Rectum (tissue), 1 donor: ENCODE measurements around the genes TREML2 and NCR2.

- PRO-cap: no peak
These were observed 31.1 kb downstream of the DAAM2 start for GRCh38 chr6:39823108-39823919.

DNA sequence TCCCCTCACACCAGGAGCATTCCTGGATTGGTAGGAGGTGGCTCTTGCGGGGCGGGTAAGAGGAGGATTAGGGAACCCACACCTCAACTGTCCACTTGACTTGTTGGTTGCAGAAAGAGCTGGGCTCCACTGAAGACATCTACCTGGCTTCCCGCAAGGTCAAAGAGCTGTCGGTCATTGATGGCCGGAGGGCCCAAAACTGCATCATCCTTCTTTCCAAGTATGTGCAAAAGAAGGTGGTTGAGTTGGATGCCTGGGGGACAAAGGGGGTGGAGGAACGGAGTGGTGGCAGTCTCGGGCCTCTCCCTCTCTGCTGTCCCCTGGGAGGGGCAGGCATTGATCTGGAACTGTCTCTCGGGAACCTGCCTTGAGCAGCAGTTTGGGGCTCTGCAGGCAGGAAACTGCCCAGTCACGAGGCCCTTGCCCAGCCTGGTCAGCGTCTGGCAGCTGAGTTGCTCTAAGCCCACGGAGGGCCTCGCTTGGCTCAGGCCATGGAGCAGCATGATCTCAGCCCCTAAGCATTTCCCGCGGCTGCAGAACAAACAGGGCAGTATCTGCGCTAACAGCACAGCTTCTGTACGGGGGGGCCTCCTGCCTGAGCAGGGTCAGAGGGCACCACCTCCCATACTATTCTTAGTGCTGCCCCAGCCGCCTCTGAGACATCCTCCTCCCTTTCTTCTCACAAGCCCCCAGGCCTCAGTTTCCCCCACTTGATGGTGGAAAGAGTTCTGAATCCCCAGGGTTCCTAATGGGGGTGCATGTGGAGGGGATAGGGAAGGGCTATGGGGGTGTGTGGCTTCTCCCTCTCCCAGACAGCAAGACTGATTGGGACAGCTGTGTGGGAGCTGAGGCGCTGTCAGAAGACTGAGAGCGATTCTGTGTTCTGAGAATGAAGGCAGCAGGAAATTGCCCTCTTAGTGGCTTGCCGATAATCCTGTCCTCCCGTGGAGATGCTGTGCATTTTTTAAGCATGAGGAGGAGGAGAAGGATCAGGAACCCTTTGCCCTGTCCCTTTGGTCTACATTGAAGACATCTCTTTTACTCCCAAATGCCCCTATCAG is 46.6 kb downstream of the MOCS1 start:
- PRO-cap: no peak

GRCh38 chr6:39901093-39901467 is 33.2 kb downstream of the MOCS1 start:
- PRO-cap: no peak

- PRO-cap: no peak
These were observed 13.9 kb upstream of the MOCS1 start for GRCh38 chr6:39948055-39948633.

DNA sequence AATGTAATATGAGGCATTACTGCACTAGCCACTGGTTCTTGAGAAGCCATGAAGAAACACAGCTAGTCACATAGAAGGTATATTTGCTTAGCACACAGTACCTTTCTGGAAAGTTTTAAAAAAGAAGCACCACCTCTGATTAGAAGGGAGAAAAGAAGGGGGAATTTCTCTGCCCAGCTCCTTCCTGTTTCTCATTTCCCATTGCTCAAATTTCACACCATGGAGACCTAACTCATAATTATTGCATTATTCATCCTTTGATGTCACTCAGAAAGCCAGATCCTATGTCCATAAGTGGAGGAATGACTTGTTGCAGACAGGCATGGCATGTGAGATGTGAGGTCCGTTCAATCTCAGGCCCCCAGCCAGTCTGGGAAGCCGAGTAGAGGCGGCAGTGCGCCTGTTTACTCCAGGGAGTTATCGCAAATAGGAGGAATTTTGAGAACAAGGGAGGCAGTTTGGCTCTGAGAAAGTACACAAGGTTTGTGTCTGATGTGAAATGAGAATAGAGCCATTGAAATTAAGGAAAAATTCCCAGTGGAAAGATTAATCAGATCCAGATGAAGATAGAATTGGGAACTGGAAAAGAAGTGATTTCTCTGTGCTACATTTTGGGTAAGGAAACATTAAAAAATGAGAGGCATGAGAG is 26.9 kb upstream of the MOCS1 start:
- PRO-cap: no peak

- PRO-cap: no peak
These were observed 175.0 kb upstream of the MOCS1 start for GRCh38 chr6:40109259-40109740.

GRCh38 chr6:40719674-40720289 is 132.6 kb upstream of the LRFN2 start:
- PRO-cap: no peak

DNA sequence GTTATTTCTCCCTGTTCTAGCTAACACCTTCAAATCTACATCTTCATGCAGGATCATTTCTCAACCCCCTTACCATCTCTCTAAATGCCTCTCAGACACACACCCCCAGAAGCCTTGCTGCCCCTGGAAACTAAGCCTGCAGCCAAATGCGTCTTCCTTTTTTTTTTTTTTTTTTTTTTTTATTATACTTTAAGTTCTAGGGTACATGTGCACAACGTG is 55.9 kb downstream of the UNC5CL start:
- PRO-cap: unidirectional peak, minus-strand start at position 164 of the sequence

- PRO-cap: unidirectional peak, minus-strand start at chr6:41027860; bidirectional peak, plus-strand start at chr6:41028219, minus-strand start at chr6:41028110
These were observed 11.4 kb downstream of the UNC5CL start for GRCh38 chr6:41027421-41028304.

DNA sequence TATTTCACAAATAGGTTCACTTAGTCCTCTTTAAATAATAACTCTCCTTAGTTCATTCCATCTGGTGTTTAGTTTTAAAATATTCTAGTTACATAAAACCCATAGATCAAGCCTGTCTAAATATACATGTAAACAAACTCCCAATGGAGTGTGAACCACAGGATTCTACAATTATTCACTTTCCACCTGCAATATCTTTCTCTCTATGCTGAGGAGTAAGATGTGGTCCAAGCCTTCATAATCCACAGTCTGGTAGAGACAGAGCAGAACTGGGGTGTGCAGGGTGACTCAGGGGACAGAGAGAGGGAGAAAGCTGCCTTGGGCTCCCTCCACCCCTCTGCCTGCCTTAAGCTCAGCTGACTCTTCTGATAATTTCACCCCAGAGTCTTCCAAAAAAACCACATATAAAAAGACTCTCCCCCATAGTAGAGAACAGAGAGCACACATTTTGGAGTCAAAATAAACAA is 1.6 kb downstream of the TREML2 start:
- PRO-cap: no peak

GRCh38 chr6:41200219-41201420 is at the start of gene TREML2:
TREML2 (minus strand) TSS chr6:41201149.
- PRO-cap: bidirectional peak, plus-strand start at chr6:41200696, minus-strand start at chr6:41200553

- PRO-cap: no peak
These were observed at the start of gene NCR2 for GRCh38 chr6:41335519-41335721. NCR2 (plus strand) TSS chr6:41335608.

DNA sequence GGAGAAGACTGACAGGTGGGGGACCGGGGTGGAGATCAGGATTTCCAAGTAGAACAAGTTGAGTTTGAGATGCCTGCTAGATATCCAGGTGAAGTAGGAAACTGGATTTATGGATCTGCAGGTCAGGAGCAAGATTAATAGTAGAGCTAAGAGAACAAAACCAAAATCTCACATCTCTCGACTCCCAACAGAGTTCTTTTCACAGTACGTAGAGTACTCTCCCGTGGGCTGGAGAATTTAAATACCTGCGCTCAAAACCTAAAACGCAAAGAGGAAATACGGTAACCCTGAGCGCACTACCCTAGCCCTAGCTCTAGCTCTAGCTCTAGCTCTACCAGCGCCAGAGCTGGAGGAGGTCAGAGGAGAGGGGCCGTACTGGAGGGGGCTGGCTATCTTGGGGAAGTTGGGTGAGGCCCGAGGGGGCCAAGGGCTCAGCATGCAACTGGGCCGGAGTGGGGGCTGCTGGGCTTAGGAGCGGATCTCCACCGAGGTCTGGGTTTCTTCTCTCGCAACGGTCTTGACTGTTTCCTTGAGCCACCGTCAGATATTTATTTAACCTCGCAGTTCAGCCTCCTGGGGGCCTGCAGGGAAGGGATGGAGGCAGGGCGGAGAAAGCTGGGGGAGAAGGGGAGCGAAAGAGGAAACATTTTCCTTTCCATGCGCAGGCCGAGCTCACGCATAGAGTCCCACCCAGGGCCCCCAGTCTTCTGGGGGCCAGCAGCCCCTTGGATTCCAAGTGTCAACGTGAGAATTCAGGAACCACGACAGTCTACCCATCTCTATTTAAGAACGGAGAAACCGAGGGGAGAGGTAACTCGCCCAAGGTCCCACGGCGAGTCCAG is 91.0 kb downstream of the NCR2 start:
- PRO-cap: no peak

GRCh38 chr6:41442620-41443255 is 103.4 kb upstream of the FOXP4 start:
- PRO-cap: no peak

GRCh38 chr6:41469663-41470337 is 76.4 kb upstream of the FOXP4 start:
- PRO-cap: unidirectional peak, minus-strand start at chr6:41470097

DNA sequence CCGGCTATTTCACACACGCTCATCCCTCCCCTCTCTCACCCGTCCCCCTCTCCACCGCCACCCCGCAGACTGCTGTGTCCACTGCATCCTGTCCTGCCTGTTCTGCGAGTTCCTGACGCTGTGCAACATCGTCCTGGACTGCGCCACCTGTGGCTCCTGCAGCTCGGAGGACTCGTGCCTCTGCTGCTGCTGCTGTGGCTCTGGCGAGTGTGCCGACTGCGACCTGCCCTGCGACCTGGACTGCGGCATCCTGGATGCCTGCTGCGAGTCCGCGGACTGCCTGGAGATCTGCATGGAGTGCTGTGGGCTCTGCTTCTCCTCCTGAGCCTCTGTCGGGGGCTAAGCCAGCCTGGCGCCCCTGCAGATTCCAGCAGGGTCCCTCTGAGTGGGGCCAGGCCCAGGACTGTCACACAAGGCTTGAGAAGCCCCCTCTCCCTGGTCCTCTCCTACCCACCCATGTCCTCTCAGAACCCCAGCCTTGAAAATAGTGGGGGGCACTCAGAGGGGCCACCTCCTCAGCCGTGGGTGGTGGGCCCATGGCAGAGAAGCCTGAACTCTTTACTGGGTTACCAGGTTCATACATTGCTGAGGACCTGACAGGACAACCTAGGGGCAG is 15.1 kb downstream of the MDFI start:
- PRO-cap: no peak

DNA sequence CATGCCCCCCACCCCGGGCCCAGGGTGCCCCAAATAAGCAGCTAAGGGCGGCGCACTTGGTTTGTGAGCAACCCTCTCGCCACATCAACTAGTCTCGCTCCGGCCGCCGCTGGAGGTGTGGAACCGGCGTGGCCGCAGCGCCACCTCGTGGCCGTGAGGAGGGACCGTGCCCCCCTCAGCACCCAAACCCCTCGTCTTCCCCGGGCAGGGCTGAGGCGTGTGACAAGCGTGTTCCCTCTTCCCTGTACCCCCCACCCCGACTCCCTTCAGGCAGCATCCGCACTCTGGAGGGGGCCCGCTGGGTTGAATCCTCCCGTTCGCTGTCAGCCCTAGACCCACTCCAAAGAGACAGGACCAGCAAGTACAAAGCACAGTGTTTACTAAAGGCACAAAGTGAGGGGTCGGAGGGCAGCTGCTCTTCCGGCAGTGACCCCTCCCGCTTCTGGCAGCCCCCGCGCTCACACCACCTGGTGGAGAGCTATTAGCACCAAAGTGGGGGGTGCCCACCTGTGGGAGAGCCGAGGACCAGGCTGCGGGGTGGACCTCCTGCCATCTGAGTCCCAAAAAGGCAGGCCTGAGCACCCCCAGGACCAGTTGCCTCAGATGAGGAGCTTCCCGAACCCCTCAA is 45.5 kb downstream of the MDFI start:
- PRO-cap: unidirectional peak, minus-strand start at position 90 of the sequence

GRCh38 chr6:41690712-41691305 is 44.6 kb downstream of the TFEB start:
- PRO-cap: no peak

DNA sequence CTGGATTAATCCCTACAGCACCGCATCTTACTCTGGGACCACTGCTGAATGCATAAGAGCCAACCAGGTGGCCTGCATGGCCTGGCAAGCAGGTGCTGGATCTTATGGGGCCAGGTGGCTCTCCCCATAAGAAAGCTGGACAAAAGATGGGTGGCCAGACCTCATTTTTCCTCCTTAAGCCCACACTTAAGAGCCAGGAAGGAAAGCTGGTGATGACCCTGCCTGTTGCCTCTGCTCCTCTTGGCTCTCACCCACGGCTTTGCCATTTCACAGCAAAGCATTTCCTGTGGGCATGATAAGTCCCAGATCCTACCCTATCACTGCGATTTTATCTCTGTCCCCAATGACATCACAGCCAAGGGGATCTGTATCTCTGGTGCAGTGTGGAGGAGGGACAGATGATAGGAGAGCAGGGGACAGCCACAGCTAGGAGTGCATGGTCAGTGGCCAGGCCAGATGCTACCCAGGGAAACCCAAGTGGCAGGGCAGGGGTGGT is 5.0 kb downstream of the TFEB start:
- PRO-cap: bidirectional peak, plus-strand start at position 397 of the sequence, minus-strand start at position 261 of the sequence

DNA sequence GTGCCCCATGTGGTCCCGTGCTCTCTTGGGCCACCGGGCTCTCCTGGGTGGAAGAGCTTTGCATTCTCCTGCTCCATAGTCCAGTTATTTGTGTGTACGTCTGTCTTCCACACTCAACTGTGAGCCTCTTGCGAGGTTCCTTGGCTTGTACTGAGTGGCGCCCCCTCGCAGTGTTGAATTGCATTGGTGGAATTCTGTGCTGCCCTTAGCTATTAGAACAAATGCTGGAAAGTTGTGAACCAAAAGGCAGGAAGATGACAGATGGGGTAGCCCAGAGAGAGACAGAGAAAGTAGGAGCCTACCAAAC is 45.9 kb downstream of the TAF8 start:
- PRO-cap: no peak